Melanocyte of skin (primary cell): ENCODE results near the gene IL10.

DNA sequence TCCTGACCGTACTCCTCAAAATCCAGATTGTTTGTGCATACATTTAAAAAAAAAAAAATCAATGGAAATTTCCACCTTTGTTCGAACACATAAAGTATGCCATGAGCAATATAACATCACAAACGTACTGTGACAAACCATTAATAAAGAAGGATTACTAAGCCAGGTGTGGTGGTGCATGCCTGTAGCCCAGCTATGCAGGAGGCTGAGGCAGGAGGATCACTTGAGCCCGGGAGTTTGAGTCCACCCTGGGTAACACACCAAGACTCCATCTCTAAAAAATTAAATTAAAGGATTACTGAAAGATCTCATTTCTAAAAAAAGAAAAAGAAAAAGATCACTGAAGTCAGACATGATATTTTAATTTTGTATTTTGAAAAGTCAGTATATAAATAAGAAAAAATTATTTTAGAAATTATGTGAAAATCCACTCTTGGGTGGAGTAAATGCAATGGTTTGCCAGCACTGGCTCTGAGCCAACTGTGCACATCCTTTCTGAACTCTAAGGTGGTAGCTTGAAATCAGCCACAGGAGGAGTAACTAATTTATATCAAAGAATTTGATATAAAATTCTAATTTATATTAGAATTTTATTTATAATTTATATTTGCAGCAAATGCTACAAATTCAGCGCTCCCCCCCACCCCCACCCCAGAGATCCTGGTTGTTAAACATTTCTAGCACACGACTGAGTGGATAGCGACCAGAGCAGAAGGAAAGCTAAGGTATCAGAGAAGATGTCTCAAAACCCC lies 18.6 kb downstream of the ELK4 start:
- CAGE, long polyA plus RNA, 2 experiments = no peak in any of the 2 experiments

DNA sequence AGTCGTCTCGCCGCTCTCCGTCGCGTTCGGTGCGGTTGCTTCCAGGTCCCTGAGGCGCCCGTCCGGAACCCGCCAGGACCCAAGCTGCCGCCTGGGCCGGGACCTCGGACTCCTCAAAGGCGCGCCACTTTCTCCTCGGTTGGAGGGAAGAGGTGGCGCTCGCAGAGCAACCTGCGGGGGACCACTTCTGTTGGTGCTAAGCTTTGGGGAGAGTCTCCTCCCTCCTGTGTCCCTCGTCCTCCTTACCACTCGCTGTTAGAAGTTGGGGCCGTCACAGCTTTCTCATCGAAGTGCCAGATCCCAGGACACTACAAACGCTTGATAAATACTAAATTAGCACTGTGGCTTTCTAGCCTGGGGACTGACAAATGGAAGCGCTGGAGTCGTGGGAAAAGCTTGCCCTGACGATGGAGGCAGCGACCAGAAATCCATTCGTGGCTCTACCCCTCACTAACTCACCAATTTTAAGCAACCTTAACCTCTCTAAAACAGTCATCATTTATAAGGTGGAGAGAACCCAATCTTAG lies 381 bp upstream of the ELK4 start:
- CAGE, long polyA plus RNA, 2 experiments = no peak in any of the 2 experiments

DNA sequence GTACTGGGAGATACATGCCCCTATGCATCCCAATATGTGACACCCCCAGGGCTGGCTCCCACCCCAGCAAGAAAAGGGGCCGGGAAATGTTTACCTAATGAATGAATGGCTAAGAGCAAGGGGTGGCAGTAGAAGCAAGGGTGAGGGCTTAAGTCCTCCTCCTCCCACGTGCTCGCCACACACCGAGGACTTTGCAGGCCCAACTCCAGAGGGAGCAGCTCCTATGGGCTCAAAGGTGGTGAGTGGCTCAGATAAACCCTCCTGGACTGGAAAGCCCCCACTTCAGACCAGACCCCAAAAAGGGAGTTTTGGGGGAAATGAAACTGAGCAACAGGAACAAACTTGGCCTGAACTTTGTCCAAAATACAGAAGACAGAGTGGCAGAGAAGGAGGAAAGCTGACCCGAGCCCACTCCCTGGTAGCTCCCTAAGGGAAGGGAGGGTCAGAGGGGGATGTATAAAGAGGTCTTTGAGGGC lies 11.3 kb downstream of the SLC45A3 start:
- CAGE, long polyA plus RNA, 2 experiments = no peak in any of the 2 experiments

- CAGE, long polyA plus RNA, 2 experiments = no peak in any of the 2 experiments
These were observed 1.8 kb downstream of the SLC45A3 start for GRCh38 chr1:205678128-205679271.

DNA sequence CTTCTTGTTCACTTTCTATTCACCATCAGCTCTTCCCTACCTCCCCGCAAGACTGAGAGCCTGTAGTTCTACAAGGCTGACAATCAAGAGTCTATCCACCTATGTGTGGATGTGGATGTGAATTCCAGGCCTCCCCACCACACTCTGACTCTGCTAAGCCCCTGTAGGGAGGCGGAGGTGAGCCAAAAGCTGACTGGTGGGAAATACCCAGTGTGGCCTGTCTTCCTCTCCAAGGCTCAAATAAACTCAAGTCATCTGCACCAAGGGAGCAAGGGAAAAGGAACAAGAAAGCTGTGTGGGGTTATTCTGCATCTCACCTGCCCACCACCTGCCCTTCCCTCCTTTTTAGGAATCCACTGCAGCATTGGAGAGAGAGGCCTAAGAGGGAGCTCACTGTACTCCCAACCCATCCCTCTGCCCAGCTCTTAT lies 23.2 kb upstream of the SLC45A3 start:
- CAGE, long polyA plus RNA, 2 experiments = no peak in any of the 2 experiments

- CAGE, long polyA plus RNA, 2 experiments = no peak in any of the 2 experiments
These were observed 31.9 kb downstream of the NUCKS1 start for GRCh38 chr1:205717967-205718530.

DNA sequence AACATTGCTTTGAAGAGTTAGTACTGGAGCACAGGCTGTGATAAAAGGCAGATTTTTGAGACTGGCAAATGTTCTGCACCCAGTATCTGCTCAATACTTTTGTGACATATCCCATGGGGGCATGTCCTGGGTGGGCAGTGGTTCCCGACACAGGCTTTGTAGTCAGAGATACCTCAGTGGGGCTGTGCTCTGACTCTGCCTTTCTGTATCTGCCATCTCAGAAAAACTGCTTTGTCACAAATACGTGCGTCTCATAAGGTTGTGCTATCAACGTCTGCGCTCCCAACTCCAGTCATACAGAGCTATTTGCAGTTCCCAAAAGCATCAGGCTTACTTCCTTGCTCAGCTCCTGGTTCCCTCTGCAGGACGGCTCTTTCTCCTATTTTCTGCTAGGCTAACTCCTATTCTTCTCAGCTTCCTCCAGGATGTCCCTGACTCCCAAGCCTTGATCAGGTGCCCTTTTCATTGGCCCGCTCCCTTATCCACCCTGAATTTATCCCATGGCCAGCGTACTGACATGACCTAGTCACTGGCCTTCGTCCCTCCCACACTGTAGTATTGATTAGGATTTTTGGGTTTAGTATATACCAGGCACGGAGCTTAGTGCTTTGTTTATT lies 12.1 kb upstream of the RAB29 start:
- CAGE, long polyA plus RNA, 2 experiments = no peak in any of the 2 experiments

DNA sequence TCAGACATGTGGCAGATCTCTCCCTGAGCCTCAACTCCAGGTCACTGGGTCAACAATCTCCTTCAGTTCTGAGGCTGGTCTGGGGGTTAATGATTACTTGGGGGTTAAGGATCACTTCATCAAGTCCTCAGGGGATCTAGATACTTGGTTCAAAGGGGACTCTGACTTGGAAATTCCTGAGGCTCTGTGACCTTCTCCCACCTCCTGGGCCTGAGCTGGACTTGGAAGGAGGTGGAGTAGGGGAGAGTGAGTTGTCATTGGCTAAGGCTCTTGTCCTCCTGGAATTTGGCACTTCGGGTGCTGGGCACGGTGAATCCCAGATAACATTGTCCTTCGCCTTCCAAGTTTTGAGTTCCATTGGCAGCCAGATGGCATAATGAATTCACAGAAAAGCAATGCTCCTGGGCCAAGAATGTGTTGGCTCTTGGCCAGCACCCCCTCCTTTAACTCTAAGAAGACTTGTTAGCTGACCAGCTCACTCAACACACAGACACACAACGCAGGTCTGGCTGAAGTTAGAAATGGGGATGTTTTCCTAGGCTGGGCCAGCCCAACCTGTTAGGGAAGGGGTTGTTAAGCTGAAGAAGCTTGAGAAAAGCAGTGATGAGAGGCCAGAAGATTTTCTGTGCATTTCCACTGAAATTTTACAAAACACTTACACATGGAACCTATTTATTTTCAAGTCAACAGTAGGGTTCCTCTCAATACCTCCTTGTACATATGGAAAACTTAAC lies 29.7 kb downstream of the SLC26A9 start:
- CAGE, long polyA plus RNA, 2 experiments = no peak in any of the 2 experiments

DNA sequence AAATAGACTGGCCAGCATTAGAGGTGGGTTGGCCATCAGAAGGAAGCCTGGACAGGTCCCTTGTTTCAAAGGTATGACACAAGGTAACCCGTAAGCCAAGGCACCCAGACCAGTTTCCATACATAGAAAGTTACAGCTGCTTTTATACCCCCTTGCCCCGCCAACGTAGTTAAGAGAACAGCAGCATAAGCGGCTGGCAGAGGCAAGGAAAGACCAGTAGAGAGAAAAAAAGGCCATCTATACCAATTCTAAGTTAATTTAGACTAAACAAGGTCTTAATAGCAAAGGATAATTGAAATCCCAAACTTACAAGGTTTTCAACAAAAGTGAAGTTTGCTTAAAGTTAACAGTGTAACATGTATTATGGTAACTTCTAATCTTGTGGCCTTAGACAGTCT lies 697 bp downstream of the RHEX start:
- CAGE, long polyA plus RNA, 2 experiments = no peak in any of the 2 experiments

DNA sequence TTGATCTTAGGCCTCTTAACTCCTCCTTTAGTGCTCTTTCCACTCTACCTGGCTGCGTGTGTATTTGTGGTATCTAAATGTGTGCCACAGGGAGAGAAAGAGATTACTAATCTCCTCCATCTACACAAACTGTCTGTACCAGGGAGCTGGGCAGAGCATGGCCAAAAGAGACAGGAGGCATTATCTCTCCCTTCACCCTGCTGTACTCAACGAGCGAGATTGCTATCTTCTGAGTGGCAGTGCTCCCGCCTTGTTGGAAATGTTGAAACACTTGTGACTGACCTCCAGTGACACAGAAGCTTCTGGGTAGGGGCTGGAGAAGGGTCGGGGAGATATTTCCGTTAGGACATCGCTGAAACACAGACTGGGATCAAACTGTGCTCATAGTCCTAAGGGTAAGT lies 30.3 kb downstream of the RHEX start:
- CAGE, long polyA plus RNA, 2 experiments = no peak in any of the 2 experiments

DNA sequence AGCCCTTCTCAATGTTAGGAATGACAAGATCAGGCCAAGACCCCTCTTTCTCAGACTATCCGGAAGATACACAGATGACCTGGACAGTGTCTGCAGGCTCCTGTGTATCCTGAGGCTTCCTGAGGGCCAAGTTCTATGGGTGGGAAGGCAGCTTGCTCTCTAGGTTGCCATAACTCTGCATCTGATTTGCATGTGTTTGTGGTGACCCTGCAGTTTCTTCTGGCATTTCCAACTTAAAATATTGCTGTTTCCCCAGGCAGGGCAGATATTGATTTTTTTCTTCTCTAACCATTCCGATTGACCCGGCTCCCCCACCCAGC lies 49.1 kb downstream of the RASSF5 start:
- CAGE, long polyA plus RNA, 2 experiments = no peak in any of the 2 experiments

GRCh38 chr1:206563381-206564081 lies 48.7 kb downstream of the EIF2D start:
- CAGE, long polyA plus RNA, 2 experiments = no peak in any of the 2 experiments

DNA sequence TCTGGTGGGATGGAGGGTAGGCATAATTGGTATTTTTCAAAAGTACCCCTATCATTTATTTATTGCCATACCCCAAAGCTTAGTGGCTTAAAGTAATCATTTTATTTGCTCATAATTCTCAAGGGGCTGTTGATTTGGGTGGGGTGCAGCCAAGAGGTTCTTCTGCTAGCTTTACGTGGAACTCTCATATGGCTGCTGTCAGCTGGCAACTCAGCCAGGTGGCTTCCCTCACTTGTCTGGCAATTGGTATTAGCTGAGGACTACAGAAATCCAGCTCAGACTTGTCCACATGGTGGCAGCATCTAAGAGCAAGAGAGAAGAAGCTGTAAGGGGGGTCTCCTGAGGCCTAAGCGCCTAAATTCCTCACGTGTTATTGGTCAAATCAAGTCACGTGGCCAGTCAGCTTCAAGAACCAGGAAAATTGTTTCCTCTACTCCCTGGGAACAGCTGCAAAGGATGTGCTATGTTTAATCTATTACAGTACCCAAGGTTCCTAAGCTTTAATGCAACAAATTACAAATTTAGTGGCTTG lies 4.3 kb upstream of the DYRK3 start:
- CAGE, long polyA plus RNA, 2 experiments = no peak in any of the 2 experiments

DNA sequence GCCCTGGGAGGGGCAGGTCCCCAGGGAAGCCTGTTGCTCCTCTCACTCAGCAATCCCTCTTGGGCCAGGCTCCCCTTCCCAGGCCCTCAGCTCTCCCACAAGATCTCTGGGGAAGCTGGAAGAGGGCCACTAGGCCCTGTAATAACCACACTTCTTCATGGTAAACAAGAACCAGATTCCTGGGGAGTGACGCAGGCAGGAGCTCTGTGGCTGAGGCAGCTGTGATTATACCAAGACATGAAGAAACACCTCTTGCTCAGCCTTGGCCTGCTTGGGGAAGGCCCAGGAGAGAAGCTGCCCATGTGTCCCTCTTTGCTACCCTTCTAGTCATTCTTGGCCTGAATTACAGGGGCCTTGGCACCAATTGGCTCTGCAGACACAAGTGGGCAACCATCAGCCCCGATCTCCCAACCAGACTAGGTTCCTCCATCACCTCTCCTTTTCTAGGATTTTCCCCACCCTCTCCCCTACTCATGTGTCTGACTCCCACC lies 9.8 kb upstream of the MAPKAPK2 start:
- CAGE, long polyA plus RNA, 2 experiments = no peak in any of the 2 experiments

DNA sequence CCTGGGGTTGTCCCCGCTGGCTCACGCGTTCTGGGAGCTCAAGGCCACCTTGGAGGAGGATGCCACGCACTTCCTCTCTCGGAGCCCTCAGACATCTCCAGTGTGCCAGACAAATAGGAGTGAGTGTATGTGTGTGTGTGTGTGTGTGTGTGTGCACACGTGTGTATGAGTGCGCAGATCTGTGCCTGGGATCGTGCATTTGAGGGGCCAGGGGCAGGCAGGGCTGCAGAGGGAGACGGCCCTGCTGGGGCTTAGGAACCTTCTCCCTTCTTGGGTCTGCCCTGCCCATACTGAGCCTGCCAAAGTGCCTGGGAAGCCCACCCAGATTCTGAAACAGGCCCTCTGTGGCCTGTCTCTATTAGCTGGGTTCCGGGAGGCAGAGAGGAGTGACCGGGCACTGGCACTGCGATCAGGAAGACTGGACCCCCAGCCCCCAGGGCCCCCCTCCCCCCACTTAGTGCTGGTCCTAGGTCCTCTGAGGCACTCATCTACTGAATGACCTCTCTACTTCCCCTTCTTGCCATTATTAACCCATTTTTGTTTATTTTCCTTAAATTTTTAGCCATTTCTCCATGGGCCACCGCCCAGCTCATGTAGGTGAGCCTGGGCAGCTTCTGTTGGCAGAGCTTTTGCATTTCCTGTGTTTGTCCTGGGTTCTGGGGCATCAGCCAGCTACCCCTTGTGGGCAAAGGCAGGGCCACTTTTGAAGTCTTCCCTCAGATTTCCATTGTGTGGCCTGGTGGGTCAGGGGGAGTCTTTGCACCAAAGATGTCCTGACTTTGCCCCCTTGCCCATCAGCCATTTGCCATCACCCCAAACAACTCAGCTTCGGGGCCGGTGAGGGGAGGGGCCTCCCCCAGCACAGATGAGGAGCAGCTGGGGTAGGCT lies 37.2 kb upstream of the IL19 start:
- CAGE, long polyA plus RNA, 2 experiments = no peak in any of the 2 experiments

DNA sequence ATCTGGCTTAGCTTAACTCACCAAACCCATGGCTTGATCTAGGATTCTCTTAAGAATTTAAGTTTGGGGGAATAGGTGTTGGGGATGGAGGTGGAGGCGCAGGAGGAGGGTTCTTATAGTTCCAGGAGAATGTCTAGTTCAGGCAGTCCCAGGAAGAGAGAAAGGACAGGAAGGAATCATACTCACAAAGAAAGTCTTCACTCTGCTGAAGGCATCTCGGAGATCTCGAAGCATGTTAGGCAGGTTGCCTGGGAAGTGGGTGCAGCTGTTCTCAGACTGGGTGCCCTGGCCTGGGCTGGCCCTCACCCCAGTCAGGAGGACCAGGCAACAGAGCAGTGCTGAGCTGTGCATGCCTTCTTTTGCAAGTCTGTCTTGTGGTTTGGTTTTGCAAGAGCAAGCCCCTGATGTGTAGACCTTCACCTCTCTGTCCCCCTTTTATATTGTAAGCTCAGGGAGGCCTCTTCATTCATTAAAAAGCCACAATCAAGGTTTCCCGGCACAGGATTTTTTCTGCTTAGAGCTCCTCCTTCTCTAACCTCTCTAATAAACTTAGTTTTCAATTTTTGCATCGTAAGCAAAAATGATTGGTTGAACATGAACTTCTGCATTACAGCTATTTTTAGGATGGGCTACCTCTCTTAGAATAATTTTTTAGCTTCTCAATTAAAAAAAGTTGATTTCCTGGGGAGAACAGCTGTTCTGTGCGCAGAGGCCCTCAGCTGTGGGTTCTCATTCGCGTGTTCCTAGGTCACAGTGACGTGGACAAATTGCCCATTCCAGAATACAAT lies at the start of gene IL10:
TSS of gene IL10 (minus strand) at position 410 of the 788 bp plus-strand sequence.
- CAGE, long polyA plus RNA, 2 experiments = no peak in any of the 2 experiments

DNA sequence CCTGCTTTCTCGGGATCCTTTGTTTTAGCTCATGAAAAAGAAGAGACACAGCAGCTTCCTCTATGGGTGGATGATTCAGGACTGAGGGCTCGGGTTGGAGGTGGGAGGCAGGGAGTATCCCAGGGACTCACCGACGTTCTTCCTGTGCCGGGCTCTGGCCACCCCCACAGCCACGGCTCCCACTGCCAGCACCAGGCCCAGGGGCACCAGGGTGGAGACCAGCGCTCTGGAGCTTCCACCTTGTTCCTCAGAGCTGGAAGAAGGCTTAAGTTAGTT lies 10.5 kb upstream of the FCMR start:
- CAGE, long polyA plus RNA, 2 experiments = no peak in any of the 2 experiments

DNA sequence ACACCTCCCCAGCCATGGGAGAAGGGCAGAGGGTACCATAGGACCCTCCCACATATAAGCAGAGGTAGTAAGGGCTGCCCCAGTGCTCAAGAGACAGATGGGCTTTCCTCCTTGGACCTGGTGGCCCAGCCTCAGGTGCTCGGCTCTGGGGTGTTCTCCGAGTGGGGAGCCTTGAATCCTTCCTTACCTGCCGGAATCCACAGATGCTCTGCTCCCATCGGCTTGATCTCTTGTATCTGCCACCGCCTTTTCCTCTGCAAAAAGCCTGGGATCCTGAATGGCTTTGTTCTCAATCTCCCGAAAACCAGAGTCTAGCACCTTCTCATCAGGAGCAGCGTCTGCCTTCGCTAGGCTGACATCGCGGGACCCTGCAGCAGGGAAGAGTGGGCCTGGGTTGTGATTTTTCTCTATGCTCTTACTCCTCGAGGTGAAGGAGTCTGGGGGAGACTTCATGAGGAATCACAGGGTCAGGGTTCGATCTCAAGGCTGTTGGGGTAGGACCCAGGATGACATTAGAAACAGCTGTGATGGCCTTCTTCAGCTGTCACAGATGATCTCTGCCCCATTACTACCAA lies 11.1 kb upstream of the FCMR start:
- CAGE, long polyA plus RNA, 2 experiments = no peak in any of the 2 experiments

DNA sequence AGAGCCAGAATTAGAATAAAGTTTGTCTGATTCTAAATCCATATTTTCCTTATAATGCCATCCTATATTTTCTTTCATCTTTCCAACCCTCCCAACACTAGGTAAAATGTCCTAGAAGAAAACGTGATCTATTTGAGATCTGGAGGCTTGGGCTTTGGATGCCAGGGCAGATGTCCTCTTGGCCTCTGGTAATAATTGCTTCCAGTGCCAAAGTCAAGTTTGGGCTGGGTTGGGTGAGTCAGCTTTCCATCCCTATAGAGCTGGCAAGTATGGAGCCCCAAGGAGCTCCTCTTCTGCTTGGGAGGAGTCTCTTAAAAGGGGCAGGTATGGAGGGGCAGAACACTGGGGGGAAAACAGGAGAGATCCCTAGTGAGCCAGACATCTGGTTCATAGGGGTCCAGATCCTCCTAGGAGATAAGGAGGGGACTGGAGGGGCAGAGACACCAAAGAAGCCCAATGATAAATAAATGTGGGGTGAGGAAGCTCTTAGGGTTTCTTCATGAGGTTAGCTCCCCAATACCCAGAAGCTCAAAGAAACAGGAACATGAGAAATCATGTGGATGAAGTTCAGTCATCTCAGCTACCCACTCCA lies 3.6 kb downstream of the C1orf116 start:
- CAGE, long polyA plus RNA, 2 experiments = no peak in any of the 2 experiments

- CAGE, long polyA plus RNA, 2 experiments = no peak in any of the 2 experiments
These were observed 10.9 kb upstream of the C4BPB start for GRCh38 chr1:207077769-207078166.